ENCODE results near the genes CFAP58, SORCS3, SORCS1 and ADD3.

DNA sequence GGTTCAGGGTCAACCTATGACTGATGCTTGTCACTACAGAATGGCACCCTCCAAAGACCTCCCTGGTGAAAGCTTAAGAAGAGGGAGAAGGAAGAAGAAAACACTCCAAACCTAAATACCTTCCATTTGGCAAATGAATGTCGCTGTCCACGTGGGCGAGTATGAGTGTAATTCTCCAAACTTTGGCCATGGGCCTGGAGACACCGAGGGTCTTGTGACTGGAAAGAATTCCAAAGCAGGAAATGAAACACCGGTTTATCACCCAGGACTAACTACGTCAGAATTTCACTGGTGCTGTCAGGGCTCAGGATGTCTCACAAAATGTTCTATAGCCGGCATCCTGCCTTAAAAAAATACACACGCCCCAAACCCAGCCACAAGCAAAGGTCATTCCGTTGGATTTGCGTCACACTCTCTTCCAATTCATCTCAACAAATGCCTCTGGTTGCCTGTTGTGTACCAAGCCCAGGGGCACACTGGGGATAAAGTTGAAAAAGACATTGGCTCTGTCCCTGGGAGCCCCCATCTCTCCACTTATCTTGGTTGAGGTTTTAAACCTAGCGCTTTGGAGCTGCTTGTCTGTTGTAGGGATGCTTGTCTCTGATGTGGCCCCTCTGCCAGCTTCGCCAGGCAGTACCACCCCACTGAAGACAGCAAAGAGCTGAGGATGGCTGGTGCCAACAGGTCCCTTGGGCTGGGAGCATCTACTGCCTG lies 31.1 kb downstream of the GSTO2 start:
- PRO-cap = bidirectional peak, plus-strand start at position 356 of the sequence, minus-strand start at position 230 of the sequence
- RAMPAGE, long total RNA, 3 experiments = no peak in any of the 3 experiments

DNA sequence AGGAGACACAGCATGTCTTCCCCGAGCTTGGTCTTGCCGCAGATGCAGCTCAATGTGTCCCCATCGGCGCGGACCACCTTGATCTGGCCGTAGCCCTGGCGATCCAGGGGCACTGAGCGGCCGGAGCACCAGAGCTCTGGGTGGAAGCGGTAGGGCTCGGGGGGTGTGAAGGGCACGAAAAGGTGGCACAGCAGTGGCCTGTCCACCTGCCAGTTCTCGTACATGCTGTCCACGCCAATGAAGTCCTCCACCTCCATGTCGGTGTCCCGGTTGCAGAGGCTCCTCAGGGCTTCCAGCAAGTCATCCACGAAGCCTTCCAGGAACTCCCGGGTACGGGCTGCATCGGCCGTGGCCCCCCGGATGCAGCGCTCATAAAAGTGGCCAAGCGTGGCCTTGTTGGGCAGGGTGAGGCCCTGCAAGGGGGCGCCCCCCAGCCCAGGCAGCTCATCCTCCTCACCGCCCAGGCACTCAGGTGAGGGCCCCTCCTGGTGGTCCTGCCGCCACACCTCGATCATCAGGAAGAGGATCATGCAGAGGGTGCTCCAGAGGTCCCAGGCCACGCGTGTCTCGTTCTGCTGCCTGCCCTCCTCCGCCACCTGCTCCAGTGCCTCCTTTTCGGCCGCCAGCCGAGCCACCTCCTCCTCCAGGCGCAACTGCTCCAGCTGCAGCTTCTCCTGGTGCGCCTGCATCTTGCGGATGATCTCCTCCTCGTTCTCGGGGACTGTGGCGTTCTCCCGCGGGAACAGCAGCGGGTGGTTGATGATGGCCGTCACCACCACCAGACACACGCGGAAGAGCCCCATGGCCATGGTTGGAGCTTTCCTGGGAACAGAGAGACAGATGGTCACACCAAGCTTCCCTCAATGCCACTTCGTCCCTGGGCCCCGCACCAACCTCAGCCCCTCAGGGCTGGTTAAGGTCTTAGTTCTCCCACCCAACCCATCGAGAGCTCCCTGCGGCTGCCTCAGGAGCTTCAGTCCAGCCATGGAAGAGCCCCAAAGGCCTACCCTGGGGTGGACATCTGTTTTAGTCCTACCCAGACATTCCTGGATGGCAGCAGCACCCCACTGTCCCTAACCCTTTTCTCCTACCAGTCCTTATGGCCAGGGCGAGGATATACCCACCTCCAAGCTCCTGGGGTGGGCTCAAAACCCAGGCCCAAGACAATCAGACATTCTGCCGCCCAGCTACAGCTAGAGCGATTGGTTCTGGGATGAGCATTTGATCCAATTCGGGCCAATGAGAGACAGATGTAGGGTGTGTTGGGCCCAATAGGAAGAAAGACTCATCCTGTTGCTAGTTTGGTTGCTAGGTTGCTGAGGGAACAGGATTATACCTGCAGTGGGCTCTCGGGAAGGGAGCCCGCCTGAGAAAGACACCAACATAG lies 22.5 kb downstream of the ITPRIP start:
- PRO-cap = no peak
- RAMPAGE, long total RNA, 3 experiments = no peak in any of the 3 experiments

DNA sequence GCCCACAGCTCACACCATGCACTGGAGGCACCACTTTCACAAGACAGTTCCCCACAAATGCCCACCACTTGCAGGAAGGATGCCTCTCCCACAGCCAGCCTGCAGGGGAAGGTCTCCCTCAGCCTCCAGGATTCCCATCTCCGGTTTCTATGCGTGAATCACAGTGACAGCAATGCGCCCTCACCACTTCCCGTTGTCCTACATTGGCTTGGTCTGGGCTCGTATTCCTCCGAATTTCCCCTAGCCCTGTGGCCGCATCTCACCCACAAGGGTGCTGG lies 10.3 kb downstream of the ITPRIP start:
- PRO-cap = no peak
- RAMPAGE, long total RNA, 3 experiments = no peak in any of the 3 experiments

GRCh38 chr10:104328330-104328838 lies 9.9 kb downstream of the ITPRIP start:
- PRO-cap = bidirectional peak, plus-strand start at chr10:104328476, minus-strand start at chr10:104328478; bidirectional peak, plus-strand start at chr10:104328565, minus-strand start at chr10:104328542
- RAMPAGE, long total RNA, 3 experiments = no peak in any of the 3 experiments

DNA sequence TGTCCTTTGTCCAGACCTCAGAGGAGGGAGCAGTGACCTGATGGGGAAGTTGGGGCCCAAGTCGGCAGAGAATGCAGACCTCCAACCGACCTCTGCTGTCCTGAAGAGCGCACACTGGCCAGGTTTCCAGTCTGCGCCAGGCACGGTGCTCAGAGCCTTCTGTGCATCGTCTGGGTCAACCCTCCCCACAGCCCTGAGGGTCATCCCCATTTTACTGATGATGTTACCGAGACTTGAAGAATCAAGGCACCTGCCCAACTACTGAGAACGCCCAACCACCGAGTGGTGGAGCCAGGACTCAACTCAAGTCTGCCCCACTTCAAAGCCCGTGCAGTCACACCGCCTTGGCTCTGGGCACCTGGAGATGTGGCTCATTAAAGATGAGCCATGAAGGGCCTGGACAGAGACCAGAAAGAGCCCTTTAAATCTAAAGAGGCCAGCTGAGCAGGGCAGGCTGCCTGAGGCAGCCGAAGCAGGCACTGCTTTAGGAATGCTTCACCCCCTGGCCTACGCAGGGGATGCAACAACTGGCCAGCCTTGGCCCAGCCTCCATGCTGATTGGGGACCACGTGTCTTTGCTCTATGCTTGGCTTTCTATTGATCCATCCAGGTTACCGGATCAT lies 4.4 kb downstream of the ITPRIP start:
- PRO-cap = no peak
- RAMPAGE, long total RNA, 3 experiments = no peak in any of the 3 experiments

DNA sequence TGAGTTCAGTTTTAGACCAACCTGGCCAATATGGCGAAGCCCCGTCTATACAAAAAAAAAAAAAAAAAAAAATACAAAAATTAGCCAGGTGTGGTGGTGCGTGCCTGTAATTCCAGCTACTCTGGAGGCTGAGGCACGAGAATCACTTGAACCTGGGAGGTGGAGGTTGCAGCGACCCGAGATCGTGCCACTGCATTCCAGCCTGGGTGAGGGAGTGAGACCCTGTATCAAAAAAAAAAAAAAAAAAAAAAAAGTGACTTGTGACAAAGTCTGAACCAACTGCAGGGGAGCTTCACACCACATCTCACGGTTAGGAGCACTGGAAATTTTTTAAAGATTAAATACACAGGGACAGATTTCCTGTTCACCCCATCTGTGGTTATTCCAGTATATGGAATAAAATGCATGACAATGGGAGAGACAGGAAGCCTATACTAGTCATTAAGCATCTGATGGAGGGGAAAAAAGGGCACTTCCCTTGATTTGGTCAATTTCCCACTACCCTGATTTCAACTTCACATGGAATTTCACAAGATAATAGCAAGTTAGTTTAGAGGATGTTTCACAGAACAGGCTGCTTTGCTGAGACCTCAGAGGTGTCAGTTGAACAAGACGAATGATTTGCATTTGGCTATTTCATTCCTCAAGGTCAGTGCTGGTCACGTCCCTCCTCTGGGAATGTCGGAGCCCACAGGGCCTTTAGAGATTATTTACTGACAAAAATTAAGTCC lies 4.5 kb upstream of the ITPRIP start:
- PRO-cap = no peak
- RAMPAGE, long total RNA, 3 experiments = no peak in any of the 3 experiments

- PRO-cap = no peak
- RAMPAGE, long total RNA, 3 experiments = no peak in any of the 3 experiments
These were observed 3.4 kb upstream of the CFAP58 start for GRCh38 chr10:104350221-104350620.

DNA sequence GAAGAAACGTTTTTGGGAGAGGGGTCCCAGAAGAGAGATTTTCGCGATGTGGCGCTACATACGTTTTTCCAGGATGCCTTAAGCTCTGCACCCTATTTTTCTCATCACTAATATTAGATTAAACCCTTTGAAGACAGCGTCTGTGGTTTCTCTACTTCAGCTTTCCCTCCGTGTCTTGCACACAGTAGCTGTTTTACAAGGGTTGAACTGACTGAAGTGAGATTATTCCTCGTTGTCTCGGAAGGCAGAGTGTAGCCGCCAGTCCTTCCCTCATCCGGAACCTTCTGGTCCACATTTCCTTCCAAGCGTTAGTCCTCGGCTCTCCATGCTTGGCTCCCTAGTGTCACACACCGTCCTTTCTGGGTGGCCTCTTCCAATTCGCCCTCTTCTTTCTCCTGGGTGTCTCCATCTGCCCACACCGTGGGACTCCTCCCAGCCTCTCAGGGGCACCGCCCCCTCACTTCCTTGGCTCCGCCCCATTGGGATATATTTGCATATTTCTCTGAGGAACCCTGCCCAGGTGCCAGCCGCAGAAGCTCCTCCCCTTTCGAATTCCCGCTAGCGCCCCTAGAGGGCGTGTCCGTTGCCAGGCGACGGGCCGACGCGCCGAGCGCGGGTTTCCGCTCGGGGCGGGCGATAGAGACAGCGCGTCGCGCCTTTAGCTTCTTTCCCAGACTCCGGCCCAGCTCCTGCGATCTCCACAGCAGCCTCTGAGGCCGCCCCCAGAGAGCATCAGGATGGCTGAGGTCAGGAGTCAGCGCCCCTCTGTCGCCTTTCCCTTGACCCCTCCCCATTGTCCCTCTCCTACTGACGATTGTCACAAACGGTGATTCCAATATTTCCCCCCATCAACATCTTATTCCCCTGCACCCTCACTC lies at the start of gene CFAP58:
TSS of gene CFAP58 (plus strand) at position 673 of the 878 bp plus-strand sequence.
- PRO-cap = unidirectional peak, minus-strand start at position 286 of the sequence; bidirectional peak, plus-strand start at position 673 of the sequence, minus-strand start at position 411 of the sequence
- RAMPAGE, long total RNA, 3 experiments = no peak in any of the 3 experiments

GRCh38 chr10:104641030-104641588 lies at the start of gene SORCS3:
Gene SORCS3 (plus strand): TSS chr10:104641290.
- PRO-cap = no peak
- RAMPAGE, long total RNA, 3 experiments = no peak in any of the 3 experiments

GRCh38 chr10:106010954-106011702 lies 1153.4 kb downstream of the SORCS1 start:
- PRO-cap = no peak
- RAMPAGE, long total RNA, 3 experiments = no peak in any of the 3 experiments

DNA sequence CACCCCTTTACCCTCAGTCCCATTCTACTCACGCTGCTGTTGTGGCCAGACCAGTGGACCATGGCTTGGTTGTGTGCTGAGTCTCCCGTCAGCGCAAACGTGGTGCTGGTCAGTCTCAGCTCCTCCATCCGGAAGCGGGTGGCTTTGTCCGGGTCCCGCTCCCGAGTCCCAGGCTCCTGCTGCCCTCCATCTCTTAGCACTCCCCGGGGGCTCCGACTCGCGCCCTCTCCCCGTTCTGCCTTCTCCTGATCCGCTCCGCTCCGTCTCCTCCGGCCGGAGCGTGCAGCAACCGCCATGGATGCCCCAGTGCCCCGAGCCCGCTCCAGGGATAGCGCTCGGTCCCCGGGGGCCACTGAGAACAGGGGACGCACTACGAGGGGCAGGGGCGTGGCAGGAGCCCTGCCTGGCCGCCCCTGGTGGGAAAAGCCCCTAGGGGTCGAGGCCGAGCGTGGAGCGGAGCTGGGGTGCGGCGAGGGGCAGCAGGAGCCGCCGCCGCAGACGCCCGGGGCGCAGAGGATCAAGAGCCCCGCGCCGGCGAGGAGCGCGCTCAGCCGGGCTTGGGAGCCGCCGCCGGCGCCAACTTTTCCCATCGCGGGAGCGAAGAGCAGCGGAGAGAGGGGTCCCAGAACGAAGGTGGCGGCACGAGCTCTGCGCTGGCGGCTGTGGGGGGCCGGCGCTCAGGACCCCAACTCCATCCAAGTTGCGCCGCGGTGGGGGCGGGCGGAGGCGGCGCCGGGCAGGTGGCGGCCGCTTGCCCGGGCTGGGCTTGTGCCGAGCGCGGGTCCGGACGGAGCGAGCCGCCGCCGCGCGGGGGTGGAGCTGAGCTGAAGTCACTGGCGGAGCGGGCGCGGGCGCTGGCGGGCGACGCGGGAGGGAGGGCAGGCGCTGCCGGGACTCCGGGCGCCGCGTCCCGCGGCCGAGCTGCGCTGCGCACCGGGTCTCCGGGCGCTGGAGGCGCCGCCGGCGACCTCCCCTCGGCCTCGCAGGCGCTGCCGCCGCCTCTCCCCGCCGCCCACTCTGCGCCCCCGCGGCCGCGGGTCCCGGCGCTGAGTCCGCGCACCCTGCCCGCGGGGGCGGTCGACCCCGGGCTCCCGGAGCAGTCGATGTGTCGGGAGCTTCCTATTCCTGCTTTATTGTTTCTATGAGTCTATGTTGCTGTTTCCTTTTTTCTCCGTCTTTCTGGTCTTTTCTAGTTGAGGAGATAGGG lies at the start of gene SORCS1:
TSS of gene SORCS1 (minus strand) at position 770 of the 1,207 bp plus-strand sequence.
- PRO-cap = no peak
- RAMPAGE, long total RNA, 3 experiments = no peak in any of the 3 experiments

GRCh38 chr10:107686045-107686516 lies 521.6 kb upstream of the SORCS1 start:
- PRO-cap = no peak
- RAMPAGE, long total RNA, 3 experiments = no peak in any of the 3 experiments

GRCh38 chr10:107689496-107689830 lies 525.0 kb upstream of the SORCS1 start:
- PRO-cap = no peak
- RAMPAGE, long total RNA, 3 experiments = no peak in any of the 3 experiments

- PRO-cap = no peak
- RAMPAGE, long total RNA, 3 experiments = no peak in any of the 3 experiments
These were observed 749.2 kb upstream of the SORCS1 start for GRCh38 chr10:107913564-107914311.

GRCh38 chr10:108708230-108708933 lies 1214.9 kb downstream of the XPNPEP1 start:
- PRO-cap = no peak
- RAMPAGE, long total RNA, 3 experiments = no peak in any of the 3 experiments

- PRO-cap = no peak
- RAMPAGE, long total RNA, 3 experiments = no peak in any of the 3 experiments
These were observed 34.4 kb downstream of the XPNPEP1 start for GRCh38 chr10:109888977-109889291.

DNA sequence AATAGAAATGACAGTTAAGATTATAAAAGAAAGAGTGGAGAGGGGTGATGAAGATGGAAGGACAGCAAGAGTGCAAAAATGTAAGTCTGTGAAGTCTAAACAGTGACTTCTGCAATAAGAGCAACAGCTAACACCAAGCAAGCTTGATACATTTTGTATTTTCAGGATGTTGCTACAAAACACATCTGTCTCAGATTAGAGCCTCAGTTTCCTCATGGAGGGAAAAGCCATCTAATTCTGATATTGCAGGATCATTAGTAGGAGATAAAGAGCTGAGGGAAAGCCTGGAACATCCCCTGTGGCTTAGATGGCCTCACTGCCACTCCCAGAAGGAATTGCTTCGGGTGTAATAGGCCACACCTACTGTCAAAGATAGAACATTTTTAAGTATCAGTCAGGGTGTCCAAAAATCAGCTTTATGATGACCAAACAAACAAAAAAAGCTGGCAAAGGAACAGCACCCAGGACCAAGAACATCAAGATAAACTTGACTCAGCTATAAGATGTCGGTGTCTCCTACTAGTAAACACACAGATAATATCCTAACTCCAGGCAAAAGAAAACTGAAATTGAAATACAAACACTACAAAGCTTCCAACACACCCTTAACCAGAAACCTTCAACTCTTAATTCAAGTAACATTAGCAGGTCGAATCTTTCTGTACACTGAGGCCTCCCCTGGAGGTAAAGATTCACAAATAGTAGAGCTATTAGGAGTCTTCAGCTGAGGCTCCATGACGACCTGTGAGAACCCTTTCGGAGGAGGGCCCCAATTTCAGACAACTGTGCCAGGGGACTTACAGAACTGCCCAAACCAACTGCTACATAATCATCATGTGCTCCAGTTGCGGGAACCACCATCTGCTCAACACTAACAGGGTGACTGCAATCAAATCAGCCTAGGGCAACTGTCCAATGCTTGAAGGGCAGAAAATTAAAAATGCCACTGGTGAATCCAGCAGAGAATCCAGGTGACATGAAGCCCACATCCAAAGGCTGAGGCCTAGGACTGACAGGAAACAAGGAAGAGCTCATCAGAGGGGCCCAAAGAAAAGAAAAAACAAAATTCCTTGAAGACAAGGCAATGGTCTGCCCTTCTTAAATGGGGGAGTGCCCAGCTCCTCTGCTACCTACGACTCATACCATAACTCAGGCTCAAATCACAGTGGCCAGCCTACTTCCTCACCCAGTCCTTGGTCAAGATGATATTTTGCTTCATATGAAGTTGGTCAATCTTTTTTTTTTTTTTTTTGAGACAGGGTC lies 20.3 kb downstream of the XPNPEP1 start:
- PRO-cap = no peak
- RAMPAGE, long total RNA, 3 experiments = no peak in any of the 3 experiments

DNA sequence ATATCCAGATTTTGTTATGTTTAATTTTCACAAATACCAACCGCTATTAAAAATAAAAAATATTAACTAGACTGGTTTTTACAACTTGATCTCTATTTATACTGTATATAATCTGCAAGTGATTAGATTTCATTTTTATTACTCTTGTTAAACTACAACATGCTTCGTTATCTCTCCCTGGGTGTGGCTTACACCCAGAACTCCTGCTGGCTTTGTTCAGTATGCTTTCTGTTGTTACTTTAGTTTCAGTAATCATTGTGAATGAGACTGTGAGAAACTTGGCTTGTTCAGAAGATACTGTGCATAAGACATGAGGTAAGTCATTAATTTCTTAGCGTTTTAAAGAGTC lies 11.7 kb upstream of the ADD3 start:
- PRO-cap = no peak
- RAMPAGE, long total RNA, 3 experiments = no peak in any of the 3 experiments

DNA sequence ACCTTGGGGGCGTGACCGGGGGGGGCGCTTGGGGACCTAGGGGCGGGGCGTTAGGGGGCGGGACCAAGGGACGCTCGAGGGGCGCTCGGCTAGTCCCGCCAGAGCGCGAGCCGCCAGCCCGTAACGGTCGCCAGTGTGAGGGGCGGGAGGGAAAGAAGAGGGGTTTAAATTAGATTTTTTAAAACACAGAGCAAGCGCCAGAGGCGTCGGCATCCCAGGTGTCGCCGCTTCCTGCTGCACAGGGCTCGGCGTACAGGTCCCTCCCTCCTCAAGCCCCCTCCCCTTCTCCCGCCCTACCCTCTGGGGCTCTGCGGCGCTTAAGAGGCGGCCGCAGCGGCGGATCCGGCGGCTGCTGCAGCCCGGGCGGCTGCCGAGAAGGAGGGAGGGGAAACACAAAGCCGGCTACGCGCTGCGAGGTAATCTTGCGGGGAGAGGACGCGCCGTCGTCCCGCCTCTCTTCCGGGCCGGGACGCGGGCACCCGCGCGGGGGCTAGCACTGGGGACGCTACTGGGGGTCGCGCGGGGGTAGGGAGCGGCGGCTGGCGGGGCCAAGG lies at the start of gene ADD3:
TSS of gene ADD3 (plus strand) at position 101 of the 554 bp plus-strand sequence.
- PRO-cap = bidirectional peak, plus-strand start at position 101 of the sequence, minus-strand start outside the sequence; unidirectional peak, plus-strand start at position 348 of the sequence
- RAMPAGE, long total RNA, 3 experiments = start-site peak on the plus strand in 3 of 3 experiments, centred at positions 85 to 334 of the sequence, 311 to 946 reads per replicate

- PRO-cap = no peak
- RAMPAGE, long total RNA, 3 experiments = no peak in any of the 3 experiments
These were observed 78.7 kb downstream of the ADD3 start for GRCh38 chr10:110086561-110086811.